Mesangial cell (primary cell): ENCODE results near the gene ANKRD55.

- RAMPAGE, long total RNA: no peak
These were observed 8.3 kb upstream of the IL6ST start for GRCh38 chr5:56003142-56003476.

DNA sequence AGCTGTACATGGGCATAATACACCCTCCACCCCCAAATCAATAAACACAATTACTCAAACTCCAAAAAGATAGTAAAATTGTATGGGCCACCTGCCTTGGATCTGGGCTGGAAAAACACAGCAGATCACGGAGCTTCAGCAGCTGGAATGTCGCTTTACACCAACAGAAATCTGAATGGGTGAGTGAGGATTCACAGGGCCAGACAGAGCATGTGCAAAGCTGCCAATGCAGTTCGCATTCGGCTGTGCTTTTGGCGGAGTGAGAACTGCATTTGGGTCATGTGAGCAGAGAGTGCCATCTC, at the start of gene ANKRD55:
ANKRD55 (minus strand) TSS at position 185 of the 302 bp plus-strand sequence.
- RAMPAGE, long total RNA: no peak

DNA sequence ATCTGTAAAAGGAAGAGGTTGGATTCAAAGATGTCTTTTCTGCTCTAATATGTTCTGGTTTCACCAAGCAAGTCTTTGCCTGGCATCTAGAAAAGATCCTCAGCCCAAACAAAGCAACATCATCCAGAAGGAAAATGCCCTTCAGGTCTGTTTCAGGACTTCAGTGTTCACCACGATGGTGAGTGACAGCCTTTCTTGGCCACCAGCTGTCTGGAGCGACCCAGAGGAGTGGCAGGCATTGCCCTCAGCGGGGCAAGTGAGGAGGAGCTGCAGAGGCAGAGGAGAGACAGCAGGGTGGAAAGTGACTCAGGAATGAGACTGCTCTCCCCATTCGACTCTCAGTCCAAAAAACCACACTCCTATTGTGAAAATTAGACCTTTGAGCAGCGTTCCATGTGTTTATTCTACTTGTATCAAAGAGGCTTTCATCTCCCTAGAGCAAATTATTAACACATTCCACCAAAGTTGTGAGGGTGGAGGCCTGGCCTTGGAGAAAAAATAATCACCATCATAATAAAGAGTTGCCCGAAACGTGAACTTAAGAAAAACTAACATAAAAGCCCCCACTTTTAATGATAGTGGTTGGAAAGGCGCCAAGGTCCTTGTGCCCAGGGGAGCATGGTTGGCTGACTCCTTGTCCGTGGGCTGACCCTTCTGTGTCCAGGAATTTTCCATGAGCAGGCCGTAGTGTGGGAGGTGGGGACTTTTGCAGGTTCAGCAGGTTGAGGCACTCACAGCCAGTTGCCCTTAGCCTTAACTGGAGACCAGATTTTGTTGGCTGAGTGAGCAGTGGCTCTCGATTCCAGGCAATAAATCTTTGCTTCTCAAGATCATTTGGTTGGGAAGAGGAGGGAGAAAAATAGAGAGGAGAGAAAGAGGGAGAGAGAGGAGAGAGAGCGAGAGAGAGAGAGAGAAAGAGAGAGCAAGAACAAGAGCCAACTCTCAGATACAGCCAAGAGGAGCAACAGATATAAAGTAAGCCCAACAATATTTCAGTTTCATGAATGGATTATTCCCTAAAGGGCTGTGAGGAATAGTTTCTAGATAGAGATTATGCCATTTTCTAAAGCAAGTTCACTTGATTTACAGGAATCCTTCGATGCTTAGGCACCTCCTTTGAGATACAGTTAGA, 125.9 kb upstream of the ANKRD55 start:
- RAMPAGE, long total RNA: no peak

- RAMPAGE, long total RNA: no peak
These were observed 189.0 kb upstream of the ANKRD55 start for GRCh38 chr5:56422077-56422586.

- RAMPAGE, long total RNA: no peak
These were observed 198.6 kb upstream of the MAP3K1 start for GRCh38 chr5:56616489-56617434.

DNA sequence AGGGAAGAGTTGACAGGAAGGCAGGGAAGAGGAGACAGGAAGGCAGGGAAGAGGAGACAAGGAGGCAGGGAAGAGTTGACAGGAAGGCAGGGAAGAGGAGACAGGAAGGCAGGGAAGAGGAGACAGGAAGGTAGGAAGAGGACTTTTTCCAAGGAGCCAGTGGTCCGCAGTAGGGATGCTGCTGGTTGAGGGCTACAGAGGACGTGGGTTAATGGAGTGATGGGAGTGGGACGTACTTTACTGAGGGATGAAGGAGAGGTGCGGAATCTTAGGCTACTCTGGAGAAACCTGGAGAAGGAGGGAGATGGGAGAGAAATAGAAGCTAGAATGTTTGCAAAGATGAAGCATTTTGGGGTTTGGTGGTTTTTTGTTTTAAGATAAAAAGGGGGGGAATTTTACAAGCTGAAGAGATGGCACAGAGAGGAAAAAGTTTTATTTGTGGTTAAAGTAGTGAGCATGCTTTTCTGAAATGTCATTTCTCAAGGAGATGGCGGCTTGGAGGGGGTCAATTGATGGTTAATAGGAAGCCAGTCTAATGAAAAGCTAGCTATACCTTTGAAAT, 20.1 kb downstream of the MAP3K1 start:
- RAMPAGE, long total RNA: no peak

DNA sequence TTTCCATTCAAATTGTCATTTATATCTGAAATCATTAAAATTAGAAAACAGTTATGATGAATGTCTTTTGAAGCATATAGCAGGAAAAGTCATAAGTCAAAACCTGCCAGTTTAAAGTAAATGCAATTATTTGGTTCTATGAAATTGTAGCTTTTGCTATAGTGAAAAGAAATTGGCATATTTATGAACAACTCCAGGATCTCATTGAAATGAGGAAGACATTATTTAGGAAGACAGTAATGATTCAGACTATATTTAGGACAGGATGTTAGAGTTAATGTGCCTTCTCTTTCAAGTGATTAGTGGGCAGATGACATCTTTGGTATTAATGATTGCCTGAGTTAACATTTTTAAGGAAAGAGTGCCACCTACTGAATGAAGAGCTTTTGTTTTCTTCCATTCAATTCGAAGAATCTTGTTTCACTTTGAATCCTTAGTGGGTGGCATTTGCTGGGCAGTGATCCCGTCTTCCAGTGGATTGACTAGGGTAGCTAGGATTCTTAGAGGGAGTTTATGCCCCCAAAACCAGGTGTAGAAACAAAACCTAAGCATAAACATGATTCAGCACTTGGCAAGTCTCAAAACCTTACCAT, 23.0 kb downstream of the MAP3K1 start:
- RAMPAGE, long total RNA: no peak

GRCh38 chr5:56935206-56935846, 16.6 kb downstream of the MIER3 start:
- RAMPAGE, long total RNA: no peak

- RAMPAGE, long total RNA: no peak
These were observed 102.9 kb upstream of the MIER3 start for GRCh38 chr5:57054694-57055253.

DNA sequence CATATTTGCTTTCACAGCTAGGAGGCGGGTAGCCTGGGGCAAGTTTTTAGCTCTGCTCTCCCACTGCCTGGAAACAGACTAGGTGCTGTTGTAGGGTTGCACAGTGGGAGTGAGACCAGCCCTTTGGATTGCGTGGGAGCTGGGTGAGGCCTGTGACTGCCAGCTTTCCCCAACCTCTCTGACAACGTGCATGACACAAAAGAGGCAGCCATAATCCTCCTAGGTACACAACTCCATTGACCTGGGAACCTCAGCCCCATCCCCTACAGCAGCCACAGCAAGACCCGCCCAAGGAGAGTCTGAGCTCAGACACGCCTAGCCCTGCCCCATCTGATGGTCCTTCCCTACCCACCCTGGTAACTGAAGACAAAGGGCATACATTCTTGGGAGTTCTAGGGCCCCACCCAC, 78.7 kb upstream of the GPBP1 start:
- RAMPAGE, long total RNA: no peak

GRCh38 chr5:57102872-57103213, 71.0 kb upstream of the GPBP1 start:
- RAMPAGE, long total RNA: no peak

DNA sequence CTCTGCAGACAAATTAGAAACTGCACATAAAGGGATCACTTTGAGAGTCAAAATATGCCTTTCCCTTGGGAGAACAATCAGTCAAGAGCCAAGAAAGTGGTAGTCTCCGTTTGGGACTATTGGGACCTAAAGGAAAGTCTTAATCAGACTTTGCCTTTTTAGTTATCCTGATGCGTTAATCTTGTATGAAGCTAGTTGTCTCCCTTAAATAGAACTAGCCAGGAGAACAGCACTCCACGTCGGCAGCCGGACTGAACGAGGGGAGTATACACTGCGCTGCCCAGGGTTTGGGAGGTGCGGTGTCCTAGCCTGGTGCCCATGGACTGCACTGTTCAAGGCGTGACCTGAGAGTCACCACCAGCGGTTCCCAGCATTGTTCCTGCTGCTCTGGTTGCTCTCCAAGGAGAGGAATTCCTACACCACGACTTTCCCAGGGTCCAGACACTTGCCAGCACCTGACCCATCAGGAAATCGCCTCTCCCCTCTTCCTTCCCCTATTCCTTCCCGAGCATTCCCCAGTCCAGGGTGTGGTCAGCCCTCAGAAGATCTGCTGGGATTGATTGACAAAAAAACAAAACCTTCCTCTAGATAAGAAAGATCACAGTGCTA, 297.6 kb upstream of the ACTBL2 start:
- RAMPAGE, long total RNA: no peak

- RAMPAGE, long total RNA: no peak
These were observed 359.2 kb upstream of the ACTBL2 start for GRCh38 chr5:57841514-57842539.

DNA sequence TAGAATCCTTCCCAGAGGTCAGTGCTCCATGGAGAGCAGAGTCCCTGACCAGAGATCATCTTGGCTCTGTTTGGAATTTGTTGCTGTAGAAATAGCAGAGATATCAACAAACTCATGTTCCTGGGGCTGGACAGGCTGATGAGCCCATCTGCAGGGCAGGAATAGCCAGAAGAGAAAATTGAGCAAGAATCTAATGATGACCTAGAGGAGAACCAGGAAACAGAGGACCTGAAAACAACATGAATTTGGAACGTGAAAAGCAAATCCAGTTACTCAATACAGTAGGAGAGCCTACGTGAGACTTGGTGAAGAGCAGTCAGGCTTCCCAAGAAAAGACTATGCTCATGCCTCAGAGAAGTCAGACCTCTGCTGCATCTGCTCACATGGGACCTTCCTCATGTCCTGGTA, 437.8 kb downstream of the PLK2 start:
- RAMPAGE, long total RNA: no peak

GRCh38 chr5:58244762-58245354, 215.0 kb downstream of the PLK2 start:
- RAMPAGE, long total RNA: no peak

DNA sequence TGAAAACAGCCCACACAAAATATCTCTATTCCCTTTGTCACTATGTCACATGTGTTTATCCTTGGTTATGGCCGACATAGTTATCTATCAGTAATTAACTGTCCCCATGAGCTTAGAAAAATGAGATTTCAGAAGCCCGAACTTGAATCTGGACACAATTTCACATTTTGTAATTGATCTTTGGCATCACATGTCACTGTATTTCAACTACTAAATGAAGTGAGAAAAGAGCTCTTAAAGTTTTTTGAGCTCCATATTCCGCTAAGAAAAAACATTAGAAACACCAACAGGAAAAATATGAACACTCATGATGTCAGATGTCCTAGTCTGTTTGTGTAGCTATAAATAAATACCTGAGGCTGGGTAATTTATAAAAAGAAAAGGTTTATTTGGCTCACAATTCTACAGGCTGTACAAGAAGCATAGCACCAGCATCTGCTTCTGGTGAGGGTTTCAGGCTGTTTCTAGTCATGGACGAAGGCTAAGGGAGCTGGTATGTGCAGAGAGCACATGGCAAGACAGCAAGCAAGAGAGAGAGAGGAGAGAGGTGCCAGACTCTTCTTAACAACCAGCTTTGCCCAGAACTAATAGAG, 186.3 kb downstream of the PLK2 start:
- RAMPAGE, long total RNA: no peak

- RAMPAGE, long total RNA: no peak
These were observed 669 bp upstream of the PLK2 start for GRCh38 chr5:58460118-58461391.

- RAMPAGE, long total RNA: no peak
These were observed 121.1 kb downstream of the RAB3C start for GRCh38 chr5:58704046-58704365.

GRCh38 chr5:59018790-59019771, 436.2 kb downstream of the RAB3C start:
- RAMPAGE, long total RNA: no peak

- RAMPAGE, long total RNA: no peak
These were observed 453.4 kb downstream of the RAB3C start for GRCh38 chr5:59036163-59036807.